Urinary bladder (tissue), 3 donors: ENCODE measurements around a stretch of chr6.

- PRO-cap, result no peak
- RAMPAGE, long total RNA, result no peak
These were observed 72.5 kb upstream of the ID4 start for GRCh38 chr6:19764818-19765021.

GRCh38 chr6:19804238-19805130 is 32.7 kb upstream of the ID4 start:
- PRO-cap, result bidirectional peak, plus-strand start at chr6:19804929, minus-strand start at chr6:19804750
- RAMPAGE, long total RNA, result no peak

DNA sequence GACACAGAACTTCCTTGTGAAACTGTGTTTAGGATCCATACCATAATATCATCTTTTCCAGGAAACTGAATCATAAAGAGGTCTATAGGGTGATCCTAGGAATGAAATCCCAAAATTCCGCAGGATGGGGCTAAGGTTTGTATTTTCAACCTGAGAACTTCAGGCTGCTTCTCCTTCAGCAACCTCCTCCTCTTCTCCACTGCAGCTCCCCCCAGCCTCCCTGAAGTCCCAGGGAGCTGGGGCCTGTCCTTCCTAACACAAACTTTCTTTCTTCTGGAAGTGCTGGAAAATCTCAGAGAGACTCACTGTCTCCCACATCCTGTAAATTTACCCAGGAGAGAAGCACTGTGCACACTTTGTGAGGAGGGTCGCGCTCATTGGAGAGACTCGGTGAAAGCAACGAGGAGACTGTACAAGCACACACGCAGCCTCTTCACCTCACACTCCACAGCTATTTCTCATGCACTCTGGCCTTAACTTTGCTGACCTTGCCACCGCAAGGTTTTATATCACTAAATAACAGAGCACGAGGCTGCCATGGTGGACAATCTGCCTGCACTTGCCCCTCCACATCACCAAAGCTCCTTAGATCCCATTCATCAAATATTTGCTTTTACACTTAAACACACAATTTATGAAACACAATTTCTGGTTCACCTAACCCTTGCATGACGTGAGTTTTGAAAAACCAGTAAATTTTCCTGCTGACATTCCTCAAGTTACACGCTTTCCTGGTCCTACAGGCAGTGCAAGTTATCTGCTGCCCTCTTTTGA is 14.3 kb downstream of the ID4 start:
- PRO-cap, result no peak
- RAMPAGE, long total RNA, result no peak

- PRO-cap, result no peak
- RAMPAGE, long total RNA, result no peak
These were observed 85.5 kb downstream of the MBOAT1 start for GRCh38 chr6:20126705-20127300.

DNA sequence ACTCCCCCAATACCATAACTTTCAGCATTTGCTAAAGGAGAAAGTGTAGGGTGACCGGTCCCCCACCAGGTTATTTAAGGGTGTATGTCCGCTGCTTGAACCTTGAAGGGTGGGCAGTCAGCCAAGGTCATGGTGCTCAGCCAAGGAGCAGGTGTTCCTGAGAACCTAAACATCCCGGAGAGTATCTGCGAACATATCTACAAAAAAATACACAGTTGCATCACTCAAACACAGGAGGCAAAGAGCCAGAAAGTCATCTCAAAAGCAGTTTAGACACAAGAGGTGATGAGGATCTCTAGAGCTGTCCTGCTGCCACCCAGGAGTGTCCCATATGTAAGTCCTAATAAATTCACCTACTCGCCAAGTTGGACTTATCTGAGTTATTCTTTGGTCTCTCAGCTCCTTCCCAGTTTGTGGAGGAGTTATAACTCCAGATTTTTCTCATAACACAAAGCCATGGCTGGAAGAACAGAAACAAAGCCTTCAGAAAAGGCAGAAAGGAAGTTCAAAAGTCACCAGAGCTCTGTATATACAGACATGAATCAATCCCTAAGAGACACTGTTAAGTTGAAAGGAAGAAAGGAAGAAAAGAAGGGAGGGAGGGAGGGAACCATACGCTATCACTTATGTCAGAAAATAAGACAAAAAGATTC is 11.4 kb downstream of the MBOAT1 start:
- PRO-cap, result no peak
- RAMPAGE, long total RNA, result no peak

DNA sequence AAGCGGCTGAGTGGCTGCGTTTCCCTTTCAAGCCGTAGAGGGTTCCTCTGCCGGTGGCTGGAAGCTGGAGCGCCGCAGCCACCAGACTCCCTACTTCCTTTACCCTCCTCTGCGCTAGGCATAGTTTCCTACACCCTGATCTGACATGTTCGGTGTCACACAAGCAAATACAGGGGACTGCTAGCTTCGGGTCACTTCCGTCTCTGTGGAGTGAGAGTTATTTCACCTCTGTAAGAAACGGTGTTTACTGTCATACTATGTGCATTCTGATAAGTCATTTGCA is 500 bp upstream of the MBOAT1 start:
- PRO-cap, result no peak
- RAMPAGE, long total RNA, result no peak

GRCh38 chr6:20217146-20218338 is 5.3 kb upstream of the MBOAT1 start:
- PRO-cap, result no peak
- RAMPAGE, long total RNA, result no peak

GRCh38 chr6:20301848-20302617 is 89.8 kb upstream of the MBOAT1 start:
- PRO-cap, result no peak
- RAMPAGE, long total RNA, result no peak

DNA sequence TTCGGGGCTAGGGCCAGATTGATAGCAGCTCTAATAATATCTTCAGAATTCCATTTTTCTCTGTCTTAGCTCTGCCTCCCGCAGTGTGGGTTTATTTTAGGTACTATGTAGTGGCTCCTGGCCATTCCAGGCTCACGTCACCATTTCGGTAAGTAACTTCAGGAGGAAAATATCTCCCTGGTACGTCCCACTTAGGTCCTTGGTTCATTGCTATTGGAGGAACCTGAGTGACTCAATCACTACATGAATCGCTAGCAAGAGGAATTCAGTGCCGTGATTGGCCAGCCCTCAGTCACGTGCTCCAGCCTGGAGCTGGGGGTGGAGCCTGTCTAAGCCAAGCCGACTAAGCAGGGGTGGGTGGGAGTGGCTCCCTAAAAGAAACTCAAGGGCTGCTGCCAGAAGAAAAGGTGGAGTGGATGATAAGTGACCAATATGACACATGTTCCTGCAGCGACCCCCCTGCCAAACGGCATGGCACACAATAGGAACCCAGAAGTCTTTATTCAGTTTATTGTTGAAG is 67.3 kb upstream of the E2F3 start:
- PRO-cap, result no peak
- RAMPAGE, long total RNA, result no peak

GRCh38 chr6:20412940-20414190 is 11.7 kb downstream of the E2F3 start:
- PRO-cap, result no peak
- RAMPAGE, long total RNA, result no peak

- PRO-cap, result no peak
- RAMPAGE, long total RNA, result no peak
These were observed 27.8 kb downstream of the E2F3 start for GRCh38 chr6:20429059-20430231.

GRCh38 chr6:20481090-20481470 is 53.2 kb upstream of the CDKAL1 start:
- PRO-cap, result no peak
- RAMPAGE, long total RNA, result no peak

GRCh38 chr6:20491036-20492409 is 42.7 kb upstream of the CDKAL1 start:
- PRO-cap, result no peak
- RAMPAGE, long total RNA, result no peak

- PRO-cap, result unidirectional peak, minus-strand start at chr6:20573082
- RAMPAGE, long total RNA, result no peak
These were observed 38.6 kb downstream of the CDKAL1 start for GRCh38 chr6:20572898-20573217.

- PRO-cap, result unidirectional peak, plus-strand start at chr6:20820609
- RAMPAGE, long total RNA, result no peak
These were observed 286.3 kb downstream of the CDKAL1 start for GRCh38 chr6:20820361-20821090.

DNA sequence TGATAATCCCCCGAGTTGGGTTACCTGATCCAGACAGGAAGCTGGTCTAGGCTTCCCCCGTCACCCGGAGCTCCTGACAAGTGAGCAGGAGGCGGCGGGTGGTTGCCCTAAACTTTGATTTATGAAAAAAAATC is 4.6 kb upstream of the SOX4 start:
- PRO-cap, result no peak
- RAMPAGE, long total RNA, result no peak

DNA sequence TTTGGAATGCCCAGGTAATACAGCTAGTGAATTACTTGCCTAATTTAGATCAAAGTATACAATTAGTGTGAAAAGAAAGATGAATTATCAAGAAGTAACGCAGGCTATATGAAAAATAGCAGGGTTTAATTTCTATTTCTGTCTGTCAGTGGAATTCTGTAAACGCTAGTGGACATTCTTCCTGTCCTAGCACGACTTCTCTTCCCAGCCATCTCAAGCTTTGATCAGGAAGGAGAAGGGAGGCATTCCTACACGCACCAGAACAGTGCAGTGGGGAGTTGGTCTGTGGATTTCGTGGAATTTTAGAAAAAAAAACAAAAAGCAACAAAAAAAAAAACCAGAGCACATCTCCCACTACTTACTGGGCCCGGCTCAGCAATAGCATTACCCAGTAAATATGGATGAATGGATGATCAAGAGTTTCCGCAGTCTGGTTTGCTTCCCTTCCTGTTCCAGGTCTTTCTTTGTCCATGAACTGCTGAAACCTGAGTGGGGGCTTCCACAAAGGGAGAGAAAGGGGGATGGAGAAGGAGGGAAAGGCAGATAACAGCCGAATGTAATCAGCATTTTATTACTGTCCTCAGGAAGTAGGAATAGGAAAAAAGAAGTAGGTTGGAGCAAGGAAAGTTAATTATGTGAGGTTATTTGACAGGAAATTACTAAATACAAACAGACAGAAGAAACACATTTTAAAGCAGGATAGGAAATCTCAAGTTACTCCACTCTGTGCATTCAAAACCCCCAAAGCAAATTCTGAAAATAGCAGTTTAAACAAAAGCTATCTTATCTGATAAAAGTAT is 349.1 kb downstream of the PRL start:
- PRO-cap, result no peak
- RAMPAGE, long total RNA, result no peak

- PRO-cap, result no peak
- RAMPAGE, long total RNA, result no peak
These were observed 258.8 kb downstream of the HDGFL1 start for GRCh38 chr6:22827886-22828858.

DNA sequence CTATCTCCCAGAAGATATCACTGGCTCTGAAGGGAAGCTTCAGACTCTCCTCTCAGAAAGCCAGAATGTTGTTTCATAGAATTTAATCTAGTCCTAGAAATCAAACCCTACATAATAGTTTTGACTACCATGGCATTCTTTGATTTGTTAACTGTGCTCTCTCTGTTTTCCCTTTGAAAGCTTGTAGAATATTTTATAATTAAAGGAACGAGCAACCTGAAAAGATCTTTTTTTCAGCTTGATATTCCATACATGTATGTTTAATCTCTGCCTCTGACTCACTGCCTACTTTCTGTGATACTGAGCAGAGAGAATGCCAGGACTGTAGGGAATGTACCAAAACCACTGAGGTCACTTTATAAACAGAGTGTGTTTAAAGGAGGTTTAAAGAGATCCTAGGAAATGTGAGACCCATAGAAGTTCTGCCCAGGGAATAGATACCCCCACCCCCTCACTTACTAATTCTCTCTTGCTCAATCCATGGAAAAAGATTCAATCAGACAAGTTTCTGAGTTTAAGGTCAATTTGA is 311.6 kb downstream of the HDGFL1 start:
- PRO-cap, result no peak
- RAMPAGE, long total RNA, result no peak

- PRO-cap, result no peak
- RAMPAGE, long total RNA, result no peak
These were observed 7.7 kb upstream of the MRS2 start for GRCh38 chr6:24394960-24395500.